Tibial nerve (tissue), 3 donors: ENCODE measurements around the gene MPHOSPH9.

- PRO-cap, result no peak
- RAMPAGE, long total RNA, 3 experiments, result no peak in any of the 3 experiments
Observed at GRCh38 chr12:122105797-122106303, 27.3 kb downstream of the MLXIP start.

- PRO-cap, result no peak
- RAMPAGE, long total RNA, 3 experiments, result no peak in any of the 3 experiments
Observed at GRCh38 chr12:122213485-122213952, 10.0 kb downstream of the B3GNT4 start.

DNA sequence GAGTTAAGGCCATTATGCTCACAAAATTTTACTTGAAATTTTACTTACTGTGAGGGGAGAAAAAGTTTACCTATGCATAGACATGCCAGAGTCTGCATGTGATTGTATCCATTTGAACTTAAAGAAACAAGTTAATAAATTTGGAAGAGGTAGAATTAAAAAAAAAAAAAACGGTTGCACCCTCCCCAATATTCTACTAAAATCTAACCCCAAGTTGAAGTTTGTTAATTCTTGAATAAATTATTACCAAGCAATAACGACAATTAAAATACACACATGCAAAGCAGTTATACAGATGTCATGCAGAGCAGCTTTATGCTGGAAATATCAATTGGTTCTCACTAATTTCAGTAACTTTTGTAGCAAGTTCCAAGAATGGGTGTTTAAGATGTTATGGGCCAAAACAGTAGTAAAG lies 13.0 kb upstream of the VPS33A start:
- PRO-cap, result no peak
- RAMPAGE, long total RNA, 3 experiments, result no peak in any of the 3 experiments

GRCh38 chr12:122309555-122310290 lies 43.4 kb upstream of the VPS33A start:
- PRO-cap, result no peak
- RAMPAGE, long total RNA, 3 experiments, result no peak in any of the 3 experiments

GRCh38 chr12:122319227-122319542 lies 52.9 kb upstream of the VPS33A start:
- PRO-cap, result no peak
- RAMPAGE, long total RNA, 3 experiments, result no peak in any of the 3 experiments

GRCh38 chr12:122366733-122367434 lies 55.6 kb downstream of the CLIP1 start:
- PRO-cap, result no peak
- RAMPAGE, long total RNA, 3 experiments, result no peak in any of the 3 experiments

DNA sequence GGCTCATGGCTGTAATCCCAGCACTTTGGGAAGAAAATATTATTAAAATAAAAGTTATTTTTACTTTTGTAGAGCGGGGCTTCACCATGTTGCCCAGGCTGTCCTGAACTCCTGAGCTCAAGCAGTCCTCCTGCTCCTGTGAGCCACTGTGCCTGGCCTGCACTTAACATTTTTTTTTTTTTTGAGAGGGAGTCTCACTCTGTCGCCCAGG lies 35.0 kb downstream of the ZCCHC8 start:
- PRO-cap, result no peak
- RAMPAGE, long total RNA, 3 experiments, result no peak in any of the 3 experiments

DNA sequence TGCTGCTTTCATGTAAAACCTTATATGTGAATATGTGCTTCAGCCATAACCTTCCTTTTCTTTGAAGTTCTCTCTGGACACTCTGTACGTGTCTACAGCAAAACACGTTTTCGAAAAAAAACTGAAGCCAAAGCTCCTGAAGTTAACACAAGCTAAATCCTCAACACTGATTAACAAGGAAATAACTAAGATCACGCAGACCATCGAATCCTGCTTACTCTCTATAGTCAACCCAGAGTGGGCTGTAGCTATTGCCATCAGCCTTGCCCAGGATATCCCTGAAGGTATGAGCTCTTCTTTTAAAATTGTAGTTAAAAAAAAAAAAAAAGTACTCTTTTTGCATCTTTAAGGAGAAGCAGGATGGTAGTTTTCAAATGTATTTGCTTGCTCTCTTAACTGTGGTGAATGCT lies 75.9 kb downstream of the KNTC1 start:
- PRO-cap, result no peak
- RAMPAGE, long total RNA, 3 experiments, result no peak in any of the 3 experiments

DNA sequence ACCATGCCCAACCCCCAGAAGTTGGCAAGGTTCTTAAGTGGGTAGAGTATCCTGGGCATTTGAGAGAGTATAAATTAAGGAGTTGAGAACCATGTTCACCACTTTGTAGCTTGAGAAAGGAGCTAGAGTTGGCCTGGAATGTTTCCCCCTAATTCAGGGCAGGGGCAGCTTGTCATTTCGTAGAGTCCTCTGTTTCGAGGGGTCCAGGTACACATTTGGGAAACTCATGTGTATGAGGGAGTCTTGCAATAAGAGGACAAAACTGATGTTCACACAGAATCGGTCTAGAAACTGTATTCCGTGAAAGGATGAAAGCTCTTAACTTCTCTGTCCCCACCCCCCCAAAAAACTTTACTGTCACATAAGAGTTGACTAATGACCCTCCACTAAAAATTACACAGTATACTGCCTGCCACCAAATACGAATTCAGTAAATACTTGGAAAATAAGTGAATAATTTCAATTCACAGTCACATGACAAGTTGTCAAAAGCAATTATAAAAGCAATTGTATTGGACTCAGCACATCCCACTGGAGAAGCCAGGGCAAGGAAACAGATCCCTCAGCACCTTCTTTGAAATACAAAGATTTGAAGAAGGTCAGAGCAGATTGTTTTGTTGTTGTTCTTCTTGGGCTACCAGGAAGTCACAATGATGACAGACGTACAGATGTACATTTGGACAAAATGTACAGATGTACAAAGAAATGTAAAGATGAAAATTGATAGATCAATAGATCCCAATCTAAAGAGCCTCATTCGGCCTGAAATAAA lies 2.7 kb downstream of the HCAR1 start:
- PRO-cap, result no peak
- RAMPAGE, long total RNA, 3 experiments, result no peak in any of the 3 experiments

DNA sequence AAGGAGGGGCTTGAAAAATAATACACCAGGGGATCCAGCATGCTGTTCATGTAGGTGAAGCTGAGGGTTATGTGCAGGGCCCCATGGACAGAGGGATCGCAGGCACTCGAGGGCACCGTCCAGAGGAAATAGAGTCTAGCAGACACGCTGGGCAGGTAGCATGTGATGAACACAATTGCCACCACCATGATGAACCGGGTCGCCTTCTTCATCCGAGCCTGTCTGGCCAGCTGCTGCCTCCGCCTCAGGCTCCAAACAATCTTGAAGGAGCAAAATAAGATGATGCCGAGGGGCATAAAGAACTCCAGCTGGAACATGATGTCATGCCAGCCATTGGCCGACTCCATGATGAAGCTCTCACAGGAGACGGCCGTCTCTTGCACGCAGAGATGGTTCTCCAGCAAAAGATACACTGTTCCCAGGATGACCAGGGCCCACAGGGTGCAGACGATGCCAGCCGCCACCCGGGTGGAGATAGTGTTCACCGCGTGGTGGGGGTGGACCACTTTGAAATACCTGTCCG lies 1.1 kb downstream of the HCAR1 start:
- PRO-cap, result no peak
- RAMPAGE, long total RNA, 3 experiments, result no peak in any of the 3 experiments

DNA sequence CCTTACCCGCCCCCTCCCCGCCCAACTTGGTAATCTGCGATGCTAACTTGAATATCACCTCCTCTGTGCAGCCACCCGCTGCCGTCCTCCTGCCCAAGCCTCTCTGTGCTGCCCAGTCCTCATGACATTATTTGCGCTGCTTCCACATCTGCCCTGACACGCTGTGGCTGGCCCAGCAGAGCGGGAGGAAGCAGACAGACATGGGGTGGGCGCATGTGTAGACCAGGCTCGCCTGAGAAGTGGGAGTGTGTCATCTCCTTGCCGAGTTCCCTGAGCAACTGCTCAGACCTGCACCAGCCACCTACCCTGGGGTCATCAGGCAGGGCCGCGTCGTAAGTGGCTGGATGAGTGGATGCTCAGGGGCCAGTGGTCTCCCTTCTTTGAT lies 5.9 kb downstream of the HIP1R start:
- PRO-cap, result no peak
- RAMPAGE, long total RNA, 3 experiments, result no peak in any of the 3 experiments

DNA sequence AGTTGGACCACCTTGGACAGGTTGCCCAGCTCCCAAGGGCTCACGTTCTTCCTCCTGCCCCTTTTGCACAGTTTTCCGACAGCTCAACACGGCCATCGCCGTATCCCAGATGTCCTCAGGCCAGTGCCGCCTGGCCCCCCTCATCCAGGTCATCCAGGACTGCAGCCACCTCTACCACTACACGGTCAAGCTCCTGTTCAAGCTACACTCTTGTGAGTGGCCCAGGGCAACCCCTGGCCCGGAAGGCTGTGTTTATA lies 18.6 kb downstream of the HIP1R start:
- PRO-cap, result no peak
- RAMPAGE, long total RNA, 3 experiments, result no peak in any of the 3 experiments

- PRO-cap, result no peak
- RAMPAGE, long total RNA, 3 experiments, result no peak in any of the 3 experiments
Observed at GRCh38 chr12:122864144-122864910, 29.1 kb downstream of the HIP1R start.

DNA sequence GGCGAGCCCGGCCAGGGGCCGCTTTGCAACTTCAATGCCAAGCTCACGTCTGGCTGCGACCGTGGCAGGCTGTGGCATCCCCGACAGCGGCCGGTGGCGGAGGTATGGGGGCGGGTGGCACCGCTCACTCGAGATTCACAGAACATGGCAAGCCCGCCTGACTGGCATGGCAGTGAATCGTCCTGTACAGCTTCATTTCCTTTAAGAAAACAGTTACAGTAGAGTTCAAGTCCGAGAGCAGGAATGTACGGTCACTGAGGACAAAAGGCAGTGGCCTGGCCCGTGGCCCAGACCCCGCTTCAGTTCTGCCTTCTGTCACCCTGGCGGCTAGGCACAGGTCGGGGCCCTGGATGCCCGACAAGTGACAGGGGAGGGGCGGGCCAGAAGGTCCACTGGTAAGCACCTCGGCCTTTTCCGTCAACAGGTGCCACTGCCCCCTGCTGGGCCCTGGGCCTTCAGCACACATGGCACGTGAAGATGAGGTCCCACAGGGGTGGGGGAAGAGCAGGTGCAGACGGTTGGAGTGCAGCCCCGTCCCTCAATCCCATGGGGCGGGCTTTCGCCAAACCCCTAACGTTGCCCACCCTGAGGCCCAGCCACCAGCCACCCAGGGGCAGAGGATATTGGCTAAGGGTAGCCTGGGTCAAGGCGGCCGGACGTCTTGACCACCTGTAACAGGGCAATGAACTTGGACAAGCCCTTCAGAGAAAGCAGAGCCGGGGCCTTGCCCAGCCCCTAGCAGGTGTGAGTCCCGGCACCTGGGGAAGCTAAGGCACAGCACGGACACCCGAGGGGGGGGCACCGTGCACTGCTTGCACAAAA lies 30.3 kb downstream of the VPS37B start:
- PRO-cap, result no peak
- RAMPAGE, long total RNA, 3 experiments, result no peak in any of the 3 experiments

- PRO-cap, result no peak
- RAMPAGE, long total RNA, 3 experiments, result no peak in any of the 3 experiments
Observed at GRCh38 chr12:122872890-122873757, 22.8 kb downstream of the VPS37B start.

DNA sequence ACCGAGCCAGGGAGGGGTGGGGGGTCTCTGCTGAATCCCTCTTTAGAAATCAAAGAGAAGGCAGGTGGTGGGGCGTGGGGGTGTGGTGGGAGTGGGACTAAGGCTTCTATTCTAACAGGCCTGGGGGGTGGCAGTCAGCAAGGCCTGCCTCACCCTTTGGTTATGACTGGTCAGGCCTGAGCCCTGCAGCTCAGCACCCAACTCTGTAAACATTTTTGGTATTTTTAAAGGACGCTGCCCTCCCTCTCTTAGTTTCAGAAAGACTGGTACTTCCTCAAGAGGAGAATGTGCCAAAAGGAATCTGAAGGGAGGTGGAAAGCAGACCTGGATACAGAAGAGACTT lies 3.2 kb downstream of the ARL6IP4 start:
- PRO-cap, result no peak
- RAMPAGE, long total RNA, 3 experiments, result no peak in any of the 3 experiments

GRCh38 chr12:123142723-123143591 lies 7.9 kb downstream of the PITPNM2 start:
- PRO-cap, result no peak
- RAMPAGE, long total RNA, 3 experiments, result no peak in any of the 3 experiments

DNA sequence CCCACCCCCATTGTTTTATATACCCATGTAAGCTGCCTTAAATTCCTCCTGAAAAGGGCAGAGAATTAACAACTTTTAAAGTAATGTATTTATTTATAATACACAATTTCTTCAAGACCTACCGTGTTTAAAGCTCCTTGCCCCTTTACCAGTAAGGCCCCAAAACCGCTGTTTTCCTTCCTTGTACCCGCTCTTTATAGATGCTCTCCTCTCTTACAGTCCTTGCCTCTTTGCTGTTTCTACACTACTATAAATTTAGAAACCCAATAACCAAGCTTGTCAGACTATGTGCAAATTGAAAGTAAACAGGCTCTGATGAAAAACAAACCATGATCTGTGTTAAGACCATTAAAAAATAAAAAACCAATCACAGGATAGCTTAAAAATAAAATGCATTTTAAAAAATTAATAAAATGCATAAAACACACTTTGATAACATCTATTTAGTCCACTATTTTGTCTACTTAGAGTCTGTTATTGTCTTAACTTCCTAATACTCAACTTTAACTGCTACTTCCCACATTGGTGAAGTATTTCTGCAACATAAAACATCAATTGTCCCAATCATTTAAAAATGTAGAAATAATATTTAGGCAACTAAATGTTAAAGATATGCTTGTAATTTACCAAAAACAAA lies 3.8 kb downstream of the MPHOSPH9 start:
- PRO-cap, result no peak
- RAMPAGE, long total RNA, 3 experiments, result no peak in any of the 3 experiments

- PRO-cap, result bidirectional peak, plus-strand start at chr12:123232917, minus-strand start at chr12:123232755; bidirectional peak, plus-strand start at chr12:123233436, minus-strand start at chr12:123233170
- RAMPAGE, long total RNA, 3 experiments, result start-site peak on the minus strand in 3 of 3 experiments, at chr12:123233135-123233144 at its widest, 66 to 139 reads per replicate
Observed at GRCh38 chr12:123232486-123233299, at the start of gene MPHOSPH9. Gene MPHOSPH9, minus strand, starts transcription at chr12:123233141.

GRCh38 chr12:123267809-123268459 lies 3.7 kb downstream of the CDK2AP1 start:
- PRO-cap, result no peak
- RAMPAGE, long total RNA, 3 experiments, result no peak in any of the 3 experiments